Measurements from ENCODE around the genes RNF167 and CAMTA2.

GRCh38 chr17:4514031-4514579, 15.4 kb downstream of the SPNS2 start:
- RRBS = no CpG with 5 or more reads among the region's 7 CpGs

DNA sequence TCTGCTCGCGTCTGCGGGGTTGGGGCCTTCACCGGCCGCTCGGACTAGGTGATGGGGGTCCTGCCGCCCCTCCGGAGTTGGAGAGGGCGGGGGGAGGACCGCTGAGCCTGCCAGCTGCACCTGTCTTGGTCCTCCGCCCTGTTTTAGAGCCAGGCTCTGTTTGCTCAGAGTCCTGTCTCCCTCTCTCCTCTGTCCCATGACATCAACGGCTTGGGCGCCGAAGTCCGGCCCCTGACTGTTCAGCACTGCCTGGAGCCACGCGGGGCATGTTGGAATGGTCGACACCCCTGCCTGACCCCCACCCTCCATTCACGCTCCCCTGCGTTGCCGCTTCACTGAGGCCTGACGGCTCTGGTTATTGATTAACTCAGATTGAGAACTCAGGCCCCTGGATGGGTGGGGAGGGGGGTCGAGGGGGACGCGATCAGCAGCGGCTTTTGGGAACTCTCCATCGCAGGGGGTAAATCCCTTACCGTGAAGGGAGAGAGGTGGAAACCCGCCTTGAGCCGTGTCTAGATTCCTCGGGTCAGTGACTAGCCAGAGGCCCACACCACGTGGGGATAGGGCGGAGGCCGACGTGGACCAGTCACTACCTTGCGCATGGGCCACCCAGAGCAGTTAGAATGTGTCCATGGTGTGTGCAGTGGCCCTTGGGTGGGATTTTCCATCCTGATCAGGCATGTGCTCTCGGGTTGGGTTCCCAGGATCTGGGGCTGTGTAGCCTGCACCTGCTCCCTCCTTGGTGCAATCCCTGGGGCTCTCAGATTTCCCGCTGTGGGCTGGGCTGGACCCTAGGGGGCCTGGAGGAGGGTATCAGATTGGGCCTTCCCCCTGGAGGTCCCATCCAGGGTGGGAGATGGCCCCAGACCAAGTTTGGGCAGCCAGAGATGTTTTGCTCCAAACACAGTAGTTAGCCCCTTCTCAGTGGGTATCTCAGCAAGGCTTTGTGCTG, 1.0 kb downstream of the SMTNL2 start:
- RRBS = 11% methylated on average over 8 of the region's 38 CpGs

DNA sequence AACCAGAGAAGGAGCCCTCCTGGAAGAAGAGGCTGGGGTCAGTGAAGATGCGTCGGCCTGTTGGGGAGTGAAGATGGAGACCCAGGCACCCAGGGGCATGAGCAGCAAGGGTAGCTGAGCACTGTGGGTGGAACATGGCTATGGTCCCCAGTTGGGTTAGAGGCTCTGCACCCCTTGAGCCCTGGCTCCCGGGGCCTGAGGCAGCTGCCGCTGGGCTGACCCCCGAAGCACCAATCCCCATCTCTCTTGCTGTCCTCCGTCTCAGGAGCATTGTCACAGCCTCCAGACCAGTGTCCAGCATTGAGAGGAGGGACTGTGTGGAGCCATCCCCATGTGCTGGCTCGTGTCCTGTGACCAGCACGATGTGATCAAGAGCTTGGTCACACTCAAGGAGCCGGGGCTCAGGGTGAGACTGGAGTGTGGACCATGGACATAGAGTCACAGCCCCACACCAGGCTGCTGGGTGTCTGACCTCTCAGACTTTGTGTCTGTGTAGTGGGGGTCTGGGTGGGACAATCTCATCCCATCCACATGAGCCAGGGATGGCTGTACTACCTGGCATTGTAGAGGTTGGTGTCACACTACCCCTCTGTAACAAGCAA, 2.9 kb downstream of the SMTNL2 start:
- RRBS = no CpG with 5 or more reads among the region's 9 CpGs

DNA sequence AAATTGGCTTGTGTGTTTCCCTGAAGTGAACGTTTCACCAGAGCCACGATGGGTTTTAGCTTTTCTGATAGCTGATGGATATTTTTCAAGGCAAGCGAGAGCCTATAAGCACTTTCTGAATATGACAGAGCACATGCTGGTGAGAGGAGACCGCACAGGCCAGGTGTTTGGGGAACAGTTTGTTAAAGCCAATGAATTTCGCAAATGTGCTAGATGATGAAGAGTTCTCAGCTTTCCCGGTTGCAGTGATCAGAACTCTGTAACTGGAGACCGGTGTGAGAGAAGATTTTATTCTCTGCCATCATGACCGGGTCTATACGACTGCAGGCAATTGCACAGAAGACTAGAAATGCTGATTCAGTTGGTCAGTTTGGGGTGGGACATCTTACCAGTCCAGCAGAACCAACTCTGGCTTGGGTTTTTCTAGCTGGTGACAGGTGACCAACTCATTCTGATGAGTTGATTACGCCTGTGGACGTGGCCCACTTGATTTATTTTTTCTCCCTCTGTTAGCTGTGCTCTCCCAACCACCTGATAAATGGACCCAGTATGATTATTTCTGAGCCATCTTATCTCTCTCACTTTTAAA, 25.5 kb downstream of the SMTNL2 start:
- RRBS = no CpG with 5 or more reads among the region's 11 CpGs

GRCh38 chr17:4715028-4715664, 4.7 kb downstream of the ARRB2 start:
- RRBS = no CpG with 5 or more reads among the region's 10 CpGs

- RRBS = no CpG with 5 or more reads among the region's 17 CpGs
Measured at GRCh38 chr17:4718276-4718902, 8.0 kb downstream of the ARRB2 start.

DNA sequence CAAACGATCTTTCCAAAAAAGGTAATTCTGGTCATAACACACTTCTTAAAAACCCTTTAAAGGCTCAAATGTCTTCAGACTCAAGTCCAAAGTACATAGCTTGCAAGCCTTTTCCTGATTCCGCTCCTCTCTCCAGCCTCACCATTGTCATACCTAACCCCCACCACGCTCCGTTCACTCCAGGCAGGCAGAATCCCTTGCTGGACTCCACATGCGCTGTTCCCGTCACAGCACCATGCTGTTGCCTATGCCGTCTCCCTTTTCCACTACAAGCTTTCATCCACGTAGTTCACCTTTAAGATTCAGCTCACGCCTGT, 664 bp upstream of the MED11 start:
- RRBS = no CpG with 5 or more reads among the region's 9 CpGs

GRCh38 chr17:4759774-4760238, 11.9 kb upstream of the TM4SF5 start:
- RRBS = no CpG with 5 or more reads among the region's 10 CpGs

- RRBS = no CpG with 5 or more reads among the region's 15 CpGs
Measured at GRCh38 chr17:4833970-4834712, 1.0 kb downstream of the MINK1 start.

DNA sequence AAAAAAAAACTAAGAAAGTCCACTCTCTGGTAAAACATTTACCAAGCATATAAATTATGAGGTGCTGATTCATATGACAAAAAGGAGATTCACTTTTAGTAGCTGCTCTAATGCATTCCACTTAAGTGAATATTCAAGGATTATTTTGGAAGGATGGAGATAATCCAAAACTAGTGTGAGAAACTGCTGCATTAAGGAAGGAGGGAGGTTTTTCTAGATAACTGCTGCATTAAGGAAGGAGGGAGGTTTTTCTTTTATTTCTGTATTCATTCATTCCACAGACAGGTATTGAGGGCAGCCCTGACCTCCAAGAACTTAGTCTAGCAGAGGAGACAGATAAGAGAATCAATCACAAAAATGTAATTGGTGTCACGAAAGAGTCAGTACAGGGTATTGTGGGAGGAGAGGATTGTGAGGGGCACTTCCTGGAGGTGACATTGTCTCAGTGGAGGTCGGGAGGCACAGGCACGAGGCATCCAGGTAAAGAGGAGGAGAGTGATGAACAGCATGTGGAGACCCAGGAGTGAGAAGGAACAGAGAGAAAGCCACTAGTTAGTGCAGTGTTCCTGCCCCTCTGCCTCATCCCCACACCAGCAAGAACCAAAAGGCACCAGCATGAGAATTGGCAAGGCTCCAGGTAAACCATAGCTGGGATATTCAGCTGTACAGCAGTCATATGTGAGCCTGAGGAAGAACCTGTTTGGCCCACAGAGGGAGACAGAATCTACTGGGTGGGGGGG, 19.0 kb downstream of the MINK1 start:
- RRBS = no CpG with 5 or more reads among the region's 3 CpGs

DNA sequence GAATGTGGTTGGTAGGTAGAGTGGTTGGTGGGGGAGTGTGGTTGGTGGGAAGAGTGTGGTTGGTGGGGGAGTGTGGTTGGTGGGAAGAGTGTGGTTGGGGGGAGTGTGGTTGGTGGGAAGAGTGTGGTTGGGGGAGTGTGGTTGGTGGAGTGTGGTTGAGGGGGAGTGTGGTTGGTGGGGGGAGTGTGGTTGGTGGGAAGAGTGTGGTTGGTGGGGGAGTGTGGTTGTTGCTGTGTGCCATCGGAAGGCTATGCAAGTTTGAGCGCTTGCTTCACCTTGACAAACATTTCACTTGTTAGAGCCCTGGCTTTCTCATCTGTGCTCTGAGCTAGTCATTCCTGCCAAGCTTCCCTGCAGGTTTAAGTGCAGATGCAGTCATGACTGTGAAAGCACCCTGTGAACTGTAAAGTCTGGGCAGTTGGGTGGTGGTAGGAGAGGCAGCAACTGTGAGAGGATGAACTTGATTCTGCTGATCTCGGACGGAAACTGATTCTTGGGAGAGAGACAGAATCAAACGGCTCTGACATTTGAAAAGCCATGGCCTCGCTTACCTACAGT, 20.2 kb downstream of the MINK1 start:
- RRBS = no CpG with 5 or more reads among the region's 6 CpGs

- RRBS = 45% methylated on average over 20 of the region's 63 CpGs
Measured at GRCh38 chr17:4900558-4901431, 1.5 kb downstream of the C17orf107 start.

GRCh38 chr17:4939767-4940847, at the start of gene RNF167:
Gene RNF167 (plus strand): TSS chr17:4940268.
- RRBS = 1% methylated on average over 13 of the region's 83 CpGs

- RRBS = no CpG with 5 or more reads among the region's 5 CpGs
Measured at GRCh38 chr17:4980969-4981334, 6.5 kb downstream of the CAMTA2 start.

DNA sequence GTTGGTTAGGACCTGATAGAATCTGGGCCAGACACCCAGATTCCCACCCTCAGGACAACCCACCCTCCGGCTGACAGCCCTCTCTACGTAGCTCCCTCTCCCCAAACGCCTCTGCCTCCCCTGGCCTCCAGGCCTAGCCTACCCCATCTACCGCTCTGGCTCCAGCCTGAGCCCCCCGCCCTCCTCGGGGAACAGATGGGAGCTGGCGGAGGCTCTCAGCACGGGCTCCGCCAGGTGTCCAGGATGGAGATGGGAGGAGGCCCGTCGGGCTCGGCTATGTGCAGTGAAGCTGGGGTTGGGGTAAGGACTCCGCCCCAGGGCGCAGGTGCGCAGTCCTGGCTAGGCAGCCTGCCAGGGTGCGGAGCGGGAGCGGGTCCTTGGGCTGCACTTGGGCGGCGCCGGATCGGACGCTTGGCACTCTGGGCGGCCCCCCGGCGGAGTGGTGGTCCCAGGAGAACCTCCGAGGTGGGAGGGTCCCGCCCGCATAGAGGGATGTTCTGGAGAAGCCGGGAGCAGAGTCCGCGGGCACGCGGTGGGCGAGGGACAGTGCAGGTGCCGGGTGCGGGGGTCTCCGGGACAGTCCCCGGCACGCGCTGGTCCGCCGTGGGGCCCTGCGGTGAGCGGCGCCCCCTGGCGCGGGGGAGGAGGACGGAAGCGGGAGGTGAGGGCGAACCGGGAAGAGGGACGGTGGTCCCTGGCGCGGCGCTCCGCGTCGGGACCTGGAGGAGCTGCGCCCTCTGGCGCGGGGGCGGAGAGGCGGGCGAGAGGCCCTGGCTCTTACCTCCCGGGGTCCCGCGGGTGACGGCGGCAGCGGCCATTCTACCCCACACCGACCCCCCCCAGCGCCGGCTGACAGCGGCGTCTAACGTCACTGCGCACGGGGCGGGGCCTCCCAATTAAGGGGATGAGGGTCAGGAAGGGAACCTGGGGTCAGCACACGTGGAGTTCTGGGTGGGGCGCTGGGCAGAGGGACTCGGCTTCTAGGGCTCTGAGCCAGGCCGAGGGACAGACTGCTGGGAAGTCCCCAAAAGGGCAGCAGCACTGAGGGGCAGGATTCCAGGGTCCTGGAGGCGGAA, at the start of gene CAMTA2:
CAMTA2 (minus strand) TSS at position 864 of the 1,076 bp plus-strand sequence.
- RRBS = 1% methylated on average over 34 of the region's 85 CpGs

- RRBS = no CpG with 5 or more reads among the region's 28 CpGs
Measured at GRCh38 chr17:4987888-4988712, 625 bp upstream of the CAMTA2 start.

DNA sequence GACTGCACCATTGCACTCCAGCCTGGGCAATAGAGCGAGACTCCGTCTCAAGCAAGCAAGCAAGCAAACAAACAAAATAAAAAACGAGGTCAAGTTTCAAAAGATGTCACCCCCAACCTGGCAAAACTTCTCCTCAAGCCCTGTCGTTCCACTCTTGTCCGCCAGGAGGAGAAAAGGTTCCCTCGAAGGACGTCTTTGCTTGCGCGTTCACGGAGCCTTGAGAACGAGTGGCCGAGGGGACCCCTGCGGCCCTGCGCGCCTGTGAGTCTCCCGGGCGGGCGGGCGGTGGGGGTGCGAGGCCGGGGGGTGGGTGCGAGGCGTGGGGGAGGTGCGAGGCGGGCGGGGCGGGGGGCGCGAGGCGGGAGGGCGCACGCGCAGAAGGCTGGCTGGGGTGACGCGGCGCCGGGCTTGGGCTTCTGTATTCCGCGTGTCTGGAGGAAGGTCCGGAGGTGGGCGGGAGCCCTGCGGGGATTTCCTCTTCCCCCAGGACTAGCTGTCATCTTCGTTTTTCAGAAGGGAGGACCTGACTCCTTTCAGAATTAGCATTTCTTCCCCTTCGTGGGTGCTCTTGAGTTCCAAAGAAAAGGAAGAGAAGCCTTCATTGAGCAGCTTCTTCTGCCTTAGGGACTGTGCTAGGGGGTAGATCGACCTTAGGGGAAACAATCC, 3.7 kb downstream of the SLC52A1 start:
- RRBS = 17% methylated on average over 4 of the region's 45 CpGs

GRCh38 chr17:5128535-5128900, 12.7 kb downstream of the USP6 start:
- RRBS = no CpG with 5 or more reads among the region's 12 CpGs

- RRBS = no CpG with 5 or more reads among the region's 7 CpGs
Measured at GRCh38 chr17:5227461-5227829, 7.2 kb downstream of the SCIMP start.

- RRBS = no CpG with 5 or more reads among the region's 16 CpGs
Measured at GRCh38 chr17:5514334-5515311, 13.8 kb upstream of the ENSG00000286190 start.